ENCODE data around the genes VSTM5, HEPHL1 and IZUMO1R.

DNA sequence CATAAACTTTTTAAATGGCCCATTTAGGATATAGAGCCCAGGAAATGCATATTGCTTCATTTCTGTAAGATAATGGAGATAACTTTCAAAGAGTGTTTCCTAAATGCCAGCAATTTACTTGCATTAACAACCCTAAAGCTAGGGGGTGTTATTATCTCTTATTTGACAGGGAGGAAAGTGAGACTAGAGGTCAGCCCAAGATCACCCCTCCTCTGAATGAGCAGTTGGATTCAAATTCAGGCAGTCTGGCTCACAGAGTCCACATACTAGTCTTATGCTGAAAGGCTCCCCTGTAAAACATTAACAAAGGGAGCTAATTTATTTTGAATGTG lies 49.9 kb upstream of the TRIM77 start:
- PRO-cap: no peak
- RAMPAGE, long total RNA: no peak

DNA sequence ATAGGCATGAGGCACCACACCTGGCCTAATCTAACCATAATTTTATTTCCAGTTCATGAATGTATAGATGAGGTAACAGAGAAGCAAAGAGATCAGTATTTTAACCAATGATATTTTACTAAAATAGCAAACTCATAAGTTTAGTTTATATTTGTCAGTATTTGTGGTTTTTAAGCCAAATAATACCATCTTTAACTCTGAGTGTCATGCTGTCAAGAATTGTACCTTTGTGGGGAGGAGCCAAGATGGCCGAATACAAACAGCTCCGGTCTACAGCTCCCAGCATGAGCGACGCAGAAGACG lies 33.8 kb downstream of the TRIM77 start:
- PRO-cap: no peak
- RAMPAGE, long total RNA: no peak

DNA sequence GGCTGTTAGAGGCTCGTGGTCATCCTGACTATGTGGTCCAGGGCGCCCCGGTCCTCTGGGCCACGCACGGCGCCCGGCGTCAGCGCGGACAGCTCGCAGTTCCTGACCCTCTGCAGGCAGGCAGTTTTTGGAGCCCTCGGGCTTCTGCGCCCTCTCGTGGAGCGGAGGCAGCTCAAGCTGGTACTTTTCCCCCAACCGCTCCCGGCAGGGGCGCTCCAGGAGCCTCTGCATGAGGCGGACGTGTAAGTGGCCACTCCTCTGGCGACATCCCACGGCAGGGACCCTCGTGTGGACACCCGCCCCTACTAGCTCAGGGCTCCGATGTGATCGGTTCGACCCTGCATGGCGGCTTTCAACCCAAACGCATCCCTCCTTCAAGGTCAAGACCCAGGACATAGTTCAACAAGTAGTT lies 21.5 kb downstream of the TRIM49C start:
- PRO-cap: no peak
- RAMPAGE, long total RNA: no peak

- PRO-cap: no peak
- RAMPAGE, long total RNA: no peak
These were observed 17.3 kb upstream of the CHORDC1 start for GRCh38 chr11:90239879-90240784.

- PRO-cap: no peak
- RAMPAGE, long total RNA: no peak
These were observed 24.3 kb upstream of the SMCO4 start for GRCh38 chr11:93567350-93568018.

DNA sequence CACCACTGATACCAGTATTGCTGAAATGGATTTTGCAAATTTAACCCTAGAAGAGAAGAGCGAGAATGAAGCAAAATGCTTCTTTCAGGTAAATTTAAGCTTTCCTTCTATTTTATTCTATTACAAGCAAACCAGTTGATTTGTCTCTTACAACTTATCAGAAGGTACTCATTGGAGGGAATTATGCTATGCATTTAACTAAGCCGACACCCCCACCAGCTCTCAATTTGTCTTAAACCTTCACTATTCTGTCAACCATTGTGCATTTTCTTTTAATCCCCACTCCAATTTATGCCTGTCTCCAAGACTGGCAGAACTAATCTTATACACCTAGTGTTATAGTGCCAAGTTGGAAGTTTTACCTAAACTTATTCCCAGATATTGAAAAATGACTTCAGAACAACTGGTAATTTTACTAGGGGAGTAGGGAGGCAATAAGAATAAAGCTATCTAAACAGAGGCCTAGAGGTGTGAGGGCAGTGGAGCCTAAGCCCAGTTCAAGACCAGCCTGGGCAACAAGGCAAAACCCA lies 12.5 kb downstream of the TAF1D start:
- PRO-cap: no peak
- RAMPAGE, long total RNA: no peak

DNA sequence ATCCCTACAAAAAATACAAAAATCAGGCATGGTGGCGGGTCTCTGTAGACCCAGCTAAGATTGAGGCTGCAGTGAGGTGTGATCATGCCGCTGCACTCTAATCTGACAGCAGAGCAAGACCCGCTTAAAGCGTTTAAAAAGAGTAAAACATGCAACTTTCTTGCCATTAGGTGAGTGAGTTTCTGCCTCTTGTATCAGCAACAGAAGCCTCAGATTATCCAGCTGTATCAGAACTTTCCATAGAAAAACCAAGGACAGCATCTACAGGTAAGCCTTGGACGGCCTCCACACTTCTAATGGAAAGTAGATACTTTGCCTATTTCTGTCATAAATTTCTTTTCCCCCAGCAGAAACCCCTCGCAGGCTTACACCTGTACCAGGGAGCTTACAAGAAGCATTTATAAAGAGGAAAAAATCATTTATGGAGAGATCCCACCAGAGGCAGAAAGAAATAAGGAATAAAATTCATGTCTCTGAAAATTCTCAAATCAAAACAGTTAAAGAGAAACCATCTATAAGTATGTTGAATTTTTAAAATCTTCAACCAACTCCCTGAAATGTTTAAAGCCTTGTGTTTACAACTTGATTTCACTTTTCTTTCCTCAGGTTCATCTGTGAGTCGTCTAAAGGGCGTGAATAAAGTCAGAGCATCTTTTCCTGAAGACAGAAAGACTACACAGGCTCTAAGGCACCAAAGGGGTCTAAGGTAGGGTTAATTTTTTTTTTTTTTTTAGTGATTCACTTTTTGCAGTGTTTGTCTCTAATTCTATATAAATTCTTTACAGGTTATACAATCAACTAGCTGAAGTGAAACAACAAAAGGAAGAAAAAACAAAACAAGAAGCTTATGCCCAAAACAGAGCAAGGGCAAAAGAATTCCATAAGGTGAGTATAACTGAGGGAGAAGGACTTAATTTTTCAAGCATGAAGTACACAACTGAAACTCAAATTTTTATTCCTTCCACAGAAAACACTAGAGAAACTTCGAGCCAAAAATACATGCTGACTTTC lies 11.7 kb downstream of the TAF1D start:
- PRO-cap: no peak
- RAMPAGE, long total RNA: no peak

- PRO-cap: no peak
- RAMPAGE, long total RNA: no peak
These were observed at the start of gene VSTM5 for GRCh38 chr11:93850332-93851072. Gene VSTM5 (minus strand): TSS chr11:93850618.

DNA sequence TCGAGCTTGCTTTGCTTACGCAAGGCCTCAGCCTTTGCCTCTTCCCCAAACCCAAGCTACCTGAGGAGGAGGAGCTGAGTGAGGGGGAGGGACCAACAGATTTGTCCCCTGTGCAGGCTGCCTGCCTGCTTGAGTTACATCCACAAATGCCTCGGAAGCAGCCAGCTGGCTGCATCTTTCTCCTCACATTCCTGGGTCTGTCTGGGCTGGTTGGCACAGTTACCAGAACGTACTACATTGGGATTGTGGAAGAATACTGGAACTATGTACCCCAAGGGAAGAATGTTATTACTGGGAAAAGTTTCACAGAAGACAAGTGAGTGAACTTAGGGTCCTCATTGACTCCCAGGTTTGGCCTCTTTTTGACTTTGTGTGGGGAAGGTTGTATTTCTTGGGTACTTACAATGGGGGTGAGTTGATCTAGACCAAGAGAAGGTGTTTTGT lies at the start of gene HEPHL1:
Gene HEPHL1, plus strand, starts transcription at position 132 of the 444 bp plus-strand sequence.
- PRO-cap: no peak
- RAMPAGE, long total RNA: no peak

DNA sequence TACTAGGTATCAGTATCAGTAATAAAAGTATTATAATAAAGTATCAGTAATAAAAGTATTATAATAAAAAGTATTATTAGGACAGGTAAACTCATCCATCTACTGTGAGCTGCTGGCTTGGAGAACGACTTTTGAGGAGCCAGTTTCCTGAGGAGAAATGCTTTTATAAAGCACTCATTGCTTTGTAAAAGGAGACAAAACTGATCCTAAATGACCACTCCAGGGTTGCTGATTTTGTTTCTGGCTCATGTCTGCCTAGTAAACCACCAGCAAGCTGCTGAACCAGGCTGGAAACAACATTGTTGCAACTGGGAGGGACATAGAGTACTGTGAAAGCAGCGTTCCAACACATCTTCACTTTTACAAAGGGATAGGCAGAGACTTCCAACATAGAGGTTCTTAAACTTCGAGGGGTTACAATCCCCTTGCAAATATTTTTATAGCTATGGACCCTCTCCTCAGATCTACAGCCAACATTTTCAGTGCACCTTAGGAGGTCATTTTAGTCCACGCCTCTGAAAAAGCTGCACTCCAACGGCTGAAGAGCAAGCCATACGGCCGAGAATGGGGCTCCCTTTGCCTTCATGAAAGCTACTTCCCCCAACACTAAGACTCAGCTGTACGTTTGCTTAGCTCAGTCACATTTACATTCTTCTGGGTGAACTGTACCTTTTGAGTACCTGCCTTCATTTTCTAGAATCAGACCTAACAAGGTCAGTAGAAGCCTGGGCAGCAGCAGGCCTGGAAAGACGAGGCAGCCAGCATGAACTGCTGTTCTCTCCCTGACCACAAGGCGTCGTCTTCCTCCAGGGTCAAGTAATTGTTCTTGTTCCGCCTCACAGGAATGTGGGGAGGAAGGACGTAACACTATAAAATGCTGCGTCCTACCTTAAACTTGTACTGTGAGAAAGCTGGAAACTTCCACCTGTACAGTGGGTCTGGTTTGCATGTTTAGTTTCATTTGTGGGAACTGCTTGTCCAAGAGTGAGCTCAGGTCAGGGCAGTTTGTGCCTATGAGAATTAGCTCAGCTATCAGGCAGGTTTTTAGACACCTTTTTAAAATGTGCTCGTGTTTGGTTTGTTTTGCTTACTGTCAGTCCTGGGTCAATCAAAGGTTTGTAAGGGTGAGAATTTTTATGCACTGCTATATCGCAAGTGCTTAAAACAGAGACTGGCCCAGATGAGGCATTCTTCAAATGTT lies 54.9 kb downstream of the PANX1 start:
- PRO-cap: no peak
- RAMPAGE, long total RNA: no peak

GRCh38 chr11:94304429-94304833 lies at the start of gene IZUMO1R:
Gene IZUMO1R (plus strand): TSS chr11:94304580.
- PRO-cap: no peak
- RAMPAGE, long total RNA: no peak

DNA sequence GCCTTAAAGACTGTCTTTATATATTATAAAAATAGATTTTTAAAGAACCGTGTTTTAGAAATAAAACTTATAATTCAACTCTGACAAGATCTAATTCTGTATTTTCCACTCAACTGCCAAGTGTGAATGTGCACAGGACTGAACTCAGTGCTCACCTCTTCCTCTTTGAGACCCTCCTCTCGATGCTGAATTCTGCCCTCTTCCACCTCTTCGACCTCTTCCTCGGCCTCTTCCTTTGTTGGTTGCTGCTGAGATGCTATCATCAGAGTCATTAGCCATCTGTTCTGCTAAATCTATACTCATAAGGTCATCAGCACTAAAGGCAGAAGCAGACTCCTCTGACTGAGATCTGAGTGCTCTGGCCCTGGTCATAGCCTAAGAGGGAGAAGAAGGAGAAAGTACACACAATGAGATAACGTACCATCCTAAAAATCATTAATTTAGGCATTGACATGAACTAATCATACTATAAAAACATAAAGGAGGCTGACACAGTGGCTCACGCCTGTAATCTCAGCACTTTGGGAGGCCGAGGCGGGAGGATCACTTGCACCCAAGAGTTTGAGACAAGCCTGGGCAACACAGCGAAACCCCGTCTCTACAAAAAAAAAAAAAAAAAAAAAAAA lies 46.0 kb upstream of the GPR83 start:
- PRO-cap: no peak
- RAMPAGE, long total RNA: no peak

GRCh38 chr11:94459173-94459676 lies 34.4 kb downstream of the MRE11 start:
- PRO-cap: no peak
- RAMPAGE, long total RNA: no peak

GRCh38 chr11:94733681-94734229 lies 34.4 kb upstream of the AMOTL1 start:
- PRO-cap: no peak
- RAMPAGE, long total RNA: no peak

GRCh38 chr11:94769263-94770273 lies 1.4 kb downstream of the AMOTL1 start:
- PRO-cap: no peak
- RAMPAGE, long total RNA: no peak

GRCh38 chr11:94776363-94777085 lies 8.4 kb downstream of the AMOTL1 start:
- PRO-cap: no peak
- RAMPAGE, long total RNA: no peak

- PRO-cap: no peak
- RAMPAGE, long total RNA: no peak
These were observed 20.3 kb downstream of the AMOTL1 start for GRCh38 chr11:94788467-94788900.

DNA sequence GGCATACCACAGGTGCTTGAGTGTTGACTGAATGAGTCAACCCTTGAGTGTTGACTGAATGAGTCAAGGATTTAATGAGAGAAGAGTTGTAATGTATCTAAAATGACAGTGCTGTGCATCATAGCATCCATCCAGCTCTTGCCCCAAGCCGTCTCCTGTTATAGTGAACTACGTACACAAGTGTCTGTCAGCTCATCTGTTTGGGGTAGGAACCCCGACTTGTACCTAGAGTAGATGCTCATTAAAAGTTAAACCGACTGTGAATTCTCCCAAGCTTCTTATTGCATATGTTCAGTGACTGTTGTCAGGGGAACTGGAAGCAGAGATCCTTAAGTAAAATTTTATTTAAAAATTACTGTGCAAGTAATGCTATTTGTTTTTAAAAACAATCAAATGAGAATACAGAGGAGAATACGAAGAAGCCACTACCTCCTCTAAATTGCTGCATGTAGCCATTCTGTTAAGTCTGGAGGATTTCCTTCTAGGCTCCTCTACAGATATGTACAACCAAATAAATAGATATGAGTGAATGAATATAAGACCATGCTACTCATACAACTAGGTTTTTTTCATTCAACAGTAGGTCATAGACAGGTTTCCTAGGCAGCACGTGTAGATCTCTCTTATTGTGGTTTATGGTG lies 92.9 kb downstream of the CWC15 start:
- PRO-cap: no peak
- RAMPAGE, long total RNA: no peak

GRCh38 chr11:94938285-94938799 lies 35.0 kb downstream of the CWC15 start:
- PRO-cap: no peak
- RAMPAGE, long total RNA: no peak

- PRO-cap: no peak
- RAMPAGE, long total RNA: no peak
These were observed 12.2 kb downstream of the KDM4E start for GRCh38 chr11:95037300-95037712.

Measured in spinal cord (tissue), 3 donors.